ENCODE measurements around a stretch of chr3.

DNA sequence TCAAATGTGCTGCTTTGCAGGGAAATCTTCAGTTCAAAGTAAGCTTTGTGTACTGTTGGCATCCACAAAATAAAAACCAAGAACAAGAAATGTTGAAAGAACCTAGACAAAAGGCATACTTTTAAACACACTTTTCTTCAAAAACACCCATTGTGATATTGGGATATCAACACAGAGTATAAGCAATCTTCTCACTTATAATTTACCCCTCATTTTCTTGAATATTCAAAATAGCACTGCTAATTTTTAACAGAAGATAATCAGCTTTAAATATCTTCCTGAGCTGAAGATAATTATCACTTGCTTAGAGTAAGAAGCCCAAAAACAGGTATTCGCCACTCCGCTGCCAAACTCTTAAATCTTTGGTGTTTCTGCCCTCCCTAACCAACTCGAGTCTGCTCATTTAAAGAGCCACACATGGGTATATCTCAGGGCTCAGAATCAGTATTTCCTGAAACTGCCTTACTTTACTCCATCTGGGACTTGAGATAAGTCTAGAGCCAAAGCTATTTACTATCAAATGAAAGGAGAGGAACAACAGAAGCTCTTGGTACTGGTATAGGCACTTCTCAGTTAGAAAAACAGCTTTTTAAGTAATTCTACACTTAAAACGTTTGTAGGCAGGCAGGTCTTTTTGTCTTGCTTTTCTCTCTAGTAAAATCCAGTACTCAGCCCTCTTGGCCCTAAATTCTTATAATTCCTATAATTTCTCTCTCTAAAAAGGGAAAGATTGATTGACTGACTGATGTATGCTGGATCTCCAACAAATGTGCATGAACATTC is 10.8 kb downstream of the PDCD10 start:
- RRBS: no CpG with 5 or more reads among the region's 4 CpGs

- RRBS: no CpG with 5 or more reads among the region's 13 CpGs
Measured at GRCh38 chr3:167735784-167736178, 260 bp downstream of the SERPINI1 start.

GRCh38 chr3:168036724-168037169 is 59.0 kb downstream of the GOLIM4 start:
- RRBS: no CpG with 5 or more reads among the region's 3 CpGs

GRCh38 chr3:168051640-168051851 is 44.2 kb downstream of the GOLIM4 start:
- RRBS: no CpG with 5 or more reads among the region's 5 CpGs

GRCh38 chr3:168876161-168877021 is 780.7 kb upstream of the GOLIM4 start:
- RRBS: no CpG with 5 or more reads among the region's 5 CpGs

DNA sequence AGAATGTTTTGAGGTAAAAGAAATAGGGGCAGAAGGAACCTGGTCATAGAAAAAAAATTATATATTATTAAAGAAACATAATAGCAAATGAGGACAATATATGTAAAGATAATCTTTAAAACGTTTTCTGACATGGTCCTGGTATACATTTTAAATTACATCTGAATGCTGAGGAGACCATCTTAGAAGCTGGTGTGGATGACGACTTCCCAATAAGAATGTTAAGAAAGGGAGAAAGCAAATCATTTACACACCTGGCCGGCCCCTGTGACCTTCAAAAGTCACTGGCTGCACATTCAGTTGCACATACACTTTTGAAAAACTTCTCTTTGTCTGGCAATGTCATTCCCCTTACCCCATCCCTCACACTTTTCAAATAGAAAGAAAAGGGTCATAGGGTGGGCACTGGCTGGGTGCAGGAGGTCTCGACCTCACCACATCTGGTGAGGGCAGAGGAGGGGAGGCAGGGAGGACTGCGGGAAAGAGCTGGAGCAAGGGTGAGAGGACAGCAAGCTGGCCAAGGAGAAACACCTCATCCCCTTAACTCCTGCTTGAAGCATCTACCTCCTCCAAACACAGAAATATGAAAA is 391.0 kb downstream of the MECOM start:
- RRBS: no CpG with 5 or more reads among the region's 5 CpGs

GRCh38 chr3:169283826-169284553 is 379.5 kb downstream of the MECOM start:
- RRBS: no CpG with 5 or more reads among the region's 9 CpGs

- RRBS: no CpG with 5 or more reads among the region's 11 CpGs
Measured at GRCh38 chr3:169483651-169484217, 179.8 kb downstream of the MECOM start.

DNA sequence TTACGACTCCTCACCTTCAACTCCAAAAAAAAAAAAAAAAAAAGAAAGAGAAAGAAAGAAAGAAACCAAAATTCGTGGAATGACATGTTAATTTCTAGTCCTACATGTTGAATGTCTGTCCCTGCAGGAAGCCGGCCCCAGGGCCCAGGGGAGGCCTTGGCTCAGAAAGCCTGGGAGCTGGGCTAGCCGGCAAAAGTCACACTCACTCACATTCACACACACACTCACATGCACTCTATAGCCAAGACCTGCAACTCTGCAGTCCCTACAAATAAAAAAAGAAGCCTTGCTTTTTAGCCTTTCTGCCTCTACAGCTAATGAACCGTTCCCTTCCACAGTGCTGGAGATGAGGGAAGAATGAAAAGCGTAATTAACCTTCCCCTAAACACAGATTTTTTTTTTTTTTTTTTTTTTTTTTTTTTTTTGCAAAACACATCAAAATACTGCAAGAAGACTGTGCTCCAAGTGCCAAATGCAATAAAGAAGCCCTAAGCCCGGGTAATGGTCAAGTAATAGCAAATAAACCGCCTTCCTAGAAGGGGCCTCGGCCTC is 4.4 kb downstream of the MECOM start:
- RRBS: 35% methylated on average over 2 of the region's 9 CpGs

DNA sequence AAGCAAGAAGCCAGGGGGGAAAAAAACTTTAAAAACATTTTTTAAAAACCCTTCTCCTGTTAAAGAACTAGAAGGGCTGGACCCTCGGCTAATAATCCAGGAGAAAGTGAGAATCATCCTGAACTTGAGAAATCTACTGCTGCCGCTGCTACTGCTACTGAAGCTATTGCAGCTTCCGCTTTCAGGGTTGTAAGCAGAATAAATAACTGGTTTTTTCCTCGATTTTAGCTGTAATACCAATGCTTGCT is 420 bp upstream of the MECOM start:
- RRBS: no CpG with 5 or more reads among the region's 4 CpGs

DNA sequence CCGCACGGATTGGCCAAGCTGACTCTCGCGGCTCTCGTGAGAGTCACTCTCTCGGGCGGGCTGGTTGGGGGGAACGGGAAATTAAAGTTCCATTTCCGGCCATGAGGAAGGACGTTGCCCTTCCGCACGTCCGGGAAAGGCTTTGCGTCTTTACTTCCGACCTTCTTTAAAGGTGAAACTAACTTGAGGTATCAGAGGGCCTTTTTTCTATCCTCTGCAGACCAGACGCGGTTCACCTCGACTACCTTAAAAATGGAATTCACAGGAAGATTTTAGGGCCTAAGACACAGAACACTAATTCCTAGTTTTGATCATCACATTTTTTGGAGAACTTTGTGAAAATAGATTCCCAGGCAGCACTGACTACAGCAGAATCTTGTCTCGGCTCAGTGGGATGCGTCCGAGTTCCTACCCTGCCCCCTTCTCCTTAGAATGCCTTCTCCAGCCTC is 4.2 kb downstream of the ACTRT3 start:
- RRBS: no CpG with 5 or more reads among the region's 21 CpGs

GRCh38 chr3:169813775-169814536 is 1.3 kb upstream of the LRRC34 start:
- RRBS: no CpG with 5 or more reads among the region's 27 CpGs

- RRBS: no CpG with 5 or more reads among the region's 2 CpGs
Measured at GRCh38 chr3:169886638-169886899, 16.8 kb upstream of the LRRC31 start.

GRCh38 chr3:169975452-169975753 is 8.8 kb downstream of the SEC62 start:
- RRBS: no CpG with 5 or more reads among the region's 5 CpGs

DNA sequence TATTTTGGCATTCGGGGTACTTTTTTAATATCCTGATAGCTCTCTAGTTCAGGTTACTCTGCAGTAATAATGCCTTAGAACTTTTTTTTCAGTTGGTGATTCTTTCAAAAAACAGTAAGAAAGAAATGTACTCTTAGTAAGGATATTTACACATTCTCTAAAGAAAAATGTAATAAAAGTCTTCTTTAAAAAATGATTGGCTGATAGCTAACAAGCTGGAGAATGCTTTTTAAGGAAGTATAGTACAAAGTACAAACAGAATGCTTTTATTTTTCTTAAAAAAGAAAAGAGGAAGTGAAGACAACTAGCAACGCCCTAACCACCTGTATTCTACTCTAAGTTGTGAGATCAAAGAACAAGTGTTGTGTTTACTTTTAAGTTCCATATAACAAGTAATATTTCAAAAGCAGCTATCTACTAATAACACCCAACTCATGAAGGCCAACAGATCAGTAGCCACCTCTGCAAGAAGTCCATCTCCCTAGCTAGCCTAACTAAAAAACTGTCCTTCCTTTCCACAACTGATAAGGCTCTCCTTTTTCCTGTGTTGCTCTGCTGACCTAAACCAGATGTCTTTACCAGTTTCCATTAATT is 27.1 kb downstream of the PHC3 start:
- RRBS: no CpG with 5 or more reads among the region's 2 CpGs

GRCh38 chr3:170278550-170279338 is 56.5 kb downstream of the PRKCI start:
- RRBS: no CpG with 5 or more reads among the region's 5 CpGs

GRCh38 chr3:170286493-170287037 is 64.3 kb downstream of the PRKCI start:
- RRBS: no CpG with 5 or more reads among the region's 7 CpGs

DNA sequence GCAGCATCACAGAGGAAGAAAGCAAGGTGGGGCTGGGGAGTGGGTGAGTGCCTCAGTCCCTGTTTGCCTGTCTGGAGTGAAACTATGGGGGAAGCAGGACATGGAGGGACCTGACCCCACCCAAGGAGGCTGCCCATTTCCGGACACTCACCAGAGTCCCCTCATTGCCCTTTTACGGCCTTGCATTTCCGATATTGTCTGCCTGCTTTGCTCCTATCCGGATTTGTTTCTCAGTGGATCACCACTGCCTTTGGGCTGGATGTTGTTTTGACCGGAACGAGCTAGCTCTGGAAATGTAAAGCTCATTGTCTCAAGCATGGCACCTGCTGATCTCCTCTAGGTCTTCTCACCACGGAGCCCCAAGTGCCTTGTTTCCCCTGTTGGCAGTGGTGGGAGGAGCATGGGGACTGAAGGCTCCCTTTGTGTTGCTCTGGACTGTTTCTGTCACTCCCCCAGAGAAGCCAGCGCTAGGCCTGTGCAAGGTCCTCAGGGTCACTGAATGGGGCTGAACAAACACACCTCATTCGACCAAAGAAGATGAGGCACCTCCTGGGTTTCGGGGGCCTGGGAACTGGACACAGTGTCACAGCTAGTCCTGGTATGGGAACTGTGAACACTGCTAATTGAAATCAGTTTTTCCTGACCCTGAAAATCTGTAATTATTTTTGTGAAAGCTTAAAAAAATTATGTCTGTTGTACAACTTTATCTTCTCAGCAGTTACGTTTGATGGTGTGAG is 7.1 kb downstream of the CLDN11 start:
- RRBS: 92% methylated on average over 3 of the region's 11 CpGs

- RRBS: no CpG with 5 or more reads among the region's 1 CpG
Measured at GRCh38 chr3:170490932-170491173, 72.2 kb downstream of the CLDN11 start.